ENCODE data around the genes S100A10, LCE2C, SPRR4 and PRR9.

GRCh38 chr1:151472701-151473889, 13.8 kb upstream of the POGZ start:
- PRO-cap: unidirectional peak, plus-strand start at chr1:151473100; bidirectional peak, plus-strand start at chr1:151473480, minus-strand start at chr1:151473323
- RAMPAGE, long total RNA, 5 experiments: no peak in any of the 5 experiments
- RRBS: no CpG with 5 or more reads among the region's 38 CpGs

DNA sequence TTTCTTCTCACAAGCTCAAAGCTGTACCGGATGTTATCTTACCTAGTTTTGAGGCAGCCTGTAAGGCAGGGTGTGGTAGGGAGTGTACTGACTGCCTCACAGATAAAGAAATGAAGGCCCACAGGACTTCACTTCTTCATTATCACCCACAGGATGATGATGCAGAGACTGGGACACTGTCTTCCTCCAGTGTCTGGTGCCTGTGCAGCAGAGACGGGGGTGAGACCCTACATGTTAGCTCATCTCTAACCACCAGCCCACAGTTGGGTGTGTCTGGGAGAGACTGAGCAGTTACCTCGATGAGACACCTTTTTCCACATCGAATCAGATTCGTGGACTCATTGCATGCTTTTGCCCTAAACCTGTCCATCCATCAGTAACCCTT, 28.7 kb downstream of the TUFT1 start:
- PRO-cap: no peak
- RAMPAGE, long total RNA, 5 experiments: no peak in any of the 5 experiments
- RRBS: no CpG with 5 or more reads among the region's 5 CpGs

- PRO-cap: no peak
- RAMPAGE, long total RNA, 5 experiments: start-site peak on the plus strand in 3 of 5 experiments, at chr1:151638544-151639117 at its widest, 11 to 22 reads per replicate
- RRBS: no CpG with 5 or more reads among the region's 9 CpGs
Observed at GRCh38 chr1:151638737-151639140, 26.9 kb downstream of the SNX27 start.

DNA sequence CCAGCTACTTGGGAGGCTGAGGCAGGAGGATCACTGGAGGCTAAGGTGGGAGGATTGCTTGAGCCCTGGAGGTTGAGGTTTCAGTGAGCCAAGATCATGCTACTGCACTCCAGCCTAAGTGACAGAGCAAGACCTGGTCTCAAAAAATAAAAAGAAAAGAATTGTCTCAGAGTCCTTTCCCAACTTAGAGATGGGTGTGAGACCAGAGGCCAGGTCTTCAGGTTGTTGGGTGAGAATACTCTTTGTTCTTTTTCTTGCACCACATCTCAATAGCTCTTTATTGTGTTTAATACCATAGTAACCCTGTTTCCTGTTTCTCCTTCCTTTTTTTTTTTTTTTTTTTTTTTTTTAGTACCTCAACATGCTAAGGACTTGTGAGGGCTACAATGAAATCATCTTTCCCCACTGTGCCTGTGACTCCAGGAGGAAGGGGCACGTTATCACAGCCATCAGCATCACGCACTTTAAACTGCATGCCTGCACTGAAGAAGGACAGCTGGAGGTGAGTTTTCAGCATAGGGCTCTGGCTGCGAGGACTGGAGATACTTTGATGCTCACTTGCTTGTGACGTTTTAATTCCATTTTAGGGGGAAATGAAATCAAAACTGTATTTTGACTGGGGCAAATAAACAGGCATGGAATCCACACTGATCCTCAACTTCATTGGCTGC, 24.4 kb downstream of the CELF3 start:
- PRO-cap: no peak
- RAMPAGE, long total RNA, 5 experiments: start-site peak on the plus strand in 2 of 5 experiments, centred at positions 431 to 471 of the sequence, 10 to 16 reads per replicate
- RRBS: no CpG with 5 or more reads among the region's 4 CpGs

DNA sequence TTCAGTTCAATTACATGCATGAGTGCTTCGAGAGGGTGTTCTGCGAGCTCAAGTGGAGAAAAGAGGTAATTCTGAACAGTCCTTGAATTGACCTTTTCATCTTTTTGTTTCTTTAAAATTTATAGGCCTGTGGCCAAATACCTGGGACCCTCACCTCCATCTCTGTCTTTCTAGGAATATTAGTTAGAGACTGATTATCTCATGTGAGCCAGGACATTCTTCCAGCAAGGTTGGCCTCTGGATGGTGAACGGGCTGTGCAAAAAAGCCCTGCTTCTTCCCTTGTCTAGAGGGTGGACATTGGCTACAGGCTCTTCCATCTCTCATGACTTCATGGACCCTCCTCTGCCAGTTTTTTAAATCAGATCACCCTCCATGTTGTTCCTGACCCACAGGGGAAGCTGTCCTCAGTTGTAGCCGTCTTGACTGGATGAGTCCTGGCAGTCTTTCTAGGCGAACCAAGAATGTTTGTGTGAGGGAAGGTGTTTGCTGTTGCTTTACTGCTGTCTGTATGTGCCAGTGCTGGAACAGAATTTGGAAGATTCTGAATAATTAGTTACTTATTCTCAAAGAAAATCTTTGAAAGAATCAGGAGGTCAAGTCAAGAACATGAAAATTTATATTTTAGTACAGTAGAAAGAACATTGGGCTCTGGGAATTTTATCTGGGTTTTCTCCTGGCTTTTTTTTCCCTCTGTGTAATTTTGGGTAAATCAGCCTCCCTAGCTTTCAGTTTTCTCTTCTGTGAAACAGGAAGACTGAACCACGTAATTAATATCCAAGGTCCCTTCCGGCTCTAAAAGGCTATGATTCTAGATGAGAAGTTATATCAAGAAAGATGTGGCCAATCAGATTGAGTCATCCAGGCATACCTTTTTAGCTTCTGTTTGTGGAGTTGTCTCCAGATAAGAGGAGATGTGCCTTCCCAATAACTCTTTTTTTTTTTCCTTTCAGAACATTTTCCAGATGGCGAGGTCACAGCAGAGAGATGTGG, 22.9 kb downstream of the CELF3 start:
- PRO-cap: no peak
- RAMPAGE, long total RNA, 5 experiments: start-site peak on the plus strand in 1 of 5 experiments, centred at position 243 of the sequence, 9 reads per replicate
- RRBS: no CpG with 5 or more reads among the region's 8 CpGs

DNA sequence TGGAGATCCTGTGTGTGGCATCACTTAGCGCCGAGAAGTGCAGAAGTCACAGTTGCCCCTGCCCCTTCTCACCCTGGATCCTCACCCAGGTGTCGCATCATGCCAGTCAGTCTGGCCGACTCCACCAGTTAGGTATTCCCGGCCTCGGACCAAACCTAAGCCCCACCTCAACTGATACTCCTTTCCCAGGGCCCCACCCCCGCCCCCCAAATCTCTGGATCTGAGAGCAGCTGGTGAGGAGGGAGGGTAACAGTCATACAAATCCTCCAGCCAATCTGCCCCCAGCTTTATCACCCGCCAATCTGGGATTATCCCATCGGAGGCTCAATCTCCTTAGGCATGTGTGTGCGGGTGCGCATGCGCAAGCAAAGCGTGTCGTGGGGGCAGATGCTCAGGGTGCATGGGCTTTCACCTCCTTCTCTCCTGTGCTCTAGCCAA, 5.3 kb downstream of the CELF3 start:
- PRO-cap: no peak
- RAMPAGE, long total RNA, 5 experiments: no peak in any of the 5 experiments
- RRBS: no CpG with 5 or more reads among the region's 14 CpGs

- PRO-cap: bidirectional peak, plus-strand start at chr1:151790830, minus-strand start at chr1:151790529
- RAMPAGE, long total RNA, 5 experiments: no peak in any of the 5 experiments
- RRBS: 3% methylated on average over 2 of the region's 69 CpGs
Observed at GRCh38 chr1:151790613-151791688, 651 bp upstream of the TDRKH start.

- PRO-cap: bidirectional peak, plus-strand start at chr1:151994053, minus-strand start at chr1:151993812; bidirectional peak, plus-strand start at chr1:151994242, minus-strand start at chr1:151994126
- RAMPAGE, long total RNA, 5 experiments: start-site peak on the minus strand in 5 of 5 experiments, at chr1:151993779-151993880 at its widest, 77 to 5,872 reads per replicate
- RRBS: 1% methylated on average over 12 of the region's 65 CpGs
Observed at GRCh38 chr1:151993584-151994201, at the start of gene S100A10. Gene S100A10, minus strand, starts transcription at chr1:151993859.

GRCh38 chr1:152047524-152048488, 11.0 kb upstream of the S100A11 start:
- PRO-cap: unidirectional peak, plus-strand start at chr1:152047604; bidirectional peak, plus-strand start at chr1:152047985, minus-strand start at chr1:152047722; bidirectional peak, plus-strand start at chr1:152048159, minus-strand start at chr1:152048077; bidirectional peak, plus-strand start at chr1:152048311, minus-strand start at chr1:152048286
- RAMPAGE, long total RNA, 5 experiments: no peak in any of the 5 experiments
- RRBS: no CpG with 5 or more reads among the region's 17 CpGs

DNA sequence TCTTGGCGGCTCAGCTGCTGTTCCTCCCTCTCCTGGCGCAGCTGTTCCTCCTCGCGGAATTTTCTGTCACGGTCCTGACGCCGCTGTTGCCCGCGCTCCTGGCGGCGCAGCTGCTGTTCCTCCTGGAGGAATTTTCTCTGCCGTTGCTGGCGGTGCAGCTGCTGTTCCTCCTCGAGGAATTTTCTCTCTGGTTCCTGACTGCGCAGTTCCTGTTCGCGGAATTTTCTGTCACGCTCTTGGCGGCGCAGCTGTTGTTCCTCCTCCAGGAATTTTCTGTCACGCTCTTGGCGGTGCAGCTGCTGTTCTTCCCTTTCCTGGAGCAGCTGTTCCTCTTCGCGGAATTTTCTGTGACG, 6.8 kb downstream of the TCHH start:
- PRO-cap: no peak
- RAMPAGE, long total RNA, 5 experiments: no peak in any of the 5 experiments
- RRBS: no CpG with 5 or more reads among the region's 25 CpGs

DNA sequence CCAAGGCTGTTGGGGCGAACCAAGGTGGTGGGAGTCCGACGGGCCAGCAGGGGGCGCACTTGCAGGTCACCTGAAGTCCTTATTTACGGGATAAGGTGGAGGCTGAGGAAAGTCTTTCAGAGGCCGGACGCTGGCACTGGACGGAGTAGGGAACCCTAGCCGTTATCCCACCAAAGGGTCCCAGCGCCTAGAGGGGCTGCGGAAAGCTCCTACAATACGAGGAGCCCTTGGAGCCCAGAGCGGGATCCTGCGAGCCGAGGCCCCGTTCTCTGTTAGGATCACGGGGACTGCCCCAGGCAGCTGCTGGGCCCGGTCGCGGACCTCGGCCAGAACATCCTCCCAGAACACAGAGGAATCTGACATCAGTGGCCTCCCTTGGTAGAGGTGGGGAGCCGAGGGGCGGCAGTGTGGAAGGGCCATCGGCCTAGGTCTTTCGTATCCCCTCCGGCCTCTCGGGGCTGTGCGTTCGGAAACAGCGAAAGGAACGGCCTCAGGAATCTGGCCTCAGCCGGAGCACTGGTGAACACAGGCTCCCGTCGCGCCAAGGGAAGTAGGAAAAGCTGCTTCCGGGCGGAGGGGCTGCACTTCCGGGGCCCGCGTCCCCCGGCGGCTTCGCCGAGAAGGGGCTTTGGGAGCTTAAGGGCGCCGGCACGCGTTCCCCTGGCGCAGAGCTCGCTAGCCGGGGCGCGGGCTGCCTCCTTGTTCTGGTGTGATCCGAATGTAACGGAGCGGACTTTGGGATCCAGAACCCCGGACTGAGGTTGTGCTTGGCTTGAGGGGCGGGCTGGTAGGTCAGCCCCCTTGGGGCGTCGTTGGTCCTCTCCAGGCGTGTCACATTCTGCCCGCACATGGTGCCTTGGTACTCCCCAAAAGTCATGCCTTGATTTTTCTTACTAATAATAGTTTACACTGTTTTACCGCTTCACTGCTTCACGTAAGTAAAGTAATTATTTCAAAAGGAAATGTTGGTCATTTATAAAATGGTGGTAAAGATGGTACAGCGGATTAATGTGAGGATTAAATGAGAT, 30.0 kb upstream of the RPTN start:
- PRO-cap: unidirectional peak, plus-strand start at position 119 of the sequence
- RAMPAGE, long total RNA, 5 experiments: start-site peak on the plus strand in 2 of 5 experiments, centred at positions 376 to 588 of the sequence, 5 to 34 reads per replicate
- RRBS: 13% methylated on average over 17 of the region's 65 CpGs

GRCh38 chr1:152313234-152313744, 11.8 kb downstream of the FLG start:
- PRO-cap: no peak
- RAMPAGE, long total RNA, 5 experiments: no peak in any of the 5 experiments
- RRBS: 86% methylated on average over 6 of the region's 22 CpGs

GRCh38 chr1:152674994-152675551, at the start of gene LCE2C:
Gene LCE2C, plus strand, starts transcription at chr1:152675279.
- PRO-cap: no peak
- RAMPAGE, long total RNA, 5 experiments: no peak in any of the 5 experiments
- RRBS: no CpG with 5 or more reads among the region's 5 CpGs

DNA sequence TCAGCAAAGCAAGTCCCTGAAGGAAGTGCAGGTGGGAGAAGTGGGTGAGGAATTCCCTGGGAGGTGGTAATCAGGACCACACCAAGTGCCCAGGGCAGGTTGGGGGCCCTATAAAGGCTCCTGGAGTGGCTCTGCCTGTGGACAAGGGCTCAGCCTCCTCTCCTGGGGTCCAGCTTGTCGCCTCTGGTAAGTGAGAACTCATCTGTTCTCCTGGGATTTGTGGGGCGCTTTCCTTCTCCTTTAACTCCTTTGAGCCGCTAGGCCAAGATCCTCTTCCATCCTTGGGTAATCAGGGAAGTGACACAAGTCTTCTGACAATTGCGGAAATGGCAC, at the start of gene SPRR4:
Gene SPRR4 (plus strand): TSS at position 140 of the 333 bp plus-strand sequence.
- PRO-cap: no peak
- RAMPAGE, long total RNA, 5 experiments: no peak in any of the 5 experiments
- RRBS: no CpG with 5 or more reads among the region's 4 CpGs

DNA sequence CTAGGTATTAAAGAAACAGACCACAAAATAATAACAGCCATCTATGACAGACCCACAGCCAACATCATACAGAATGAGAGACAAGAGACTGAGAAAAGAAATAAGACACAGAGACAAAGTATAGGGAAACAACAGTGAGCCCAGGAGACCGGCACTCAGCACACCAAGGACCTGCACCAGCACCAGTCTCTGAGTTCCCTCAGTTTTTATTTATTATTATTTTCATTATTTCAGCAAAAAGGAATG, 6.2 kb downstream of the SPRR2E start:
- PRO-cap: no peak
- RAMPAGE, long total RNA, 5 experiments: no peak in any of the 5 experiments
- RRBS: no CpG with 5 or more reads among the region's 1 CpG

GRCh38 chr1:153217426-153217845, at the start of gene PRR9:
Gene PRR9, plus strand, starts transcription at chr1:153217584.
- PRO-cap: no peak
- RAMPAGE, long total RNA, 5 experiments: no peak in any of the 5 experiments
- RRBS: no CpG with 5 or more reads among the region's 6 CpGs

DNA sequence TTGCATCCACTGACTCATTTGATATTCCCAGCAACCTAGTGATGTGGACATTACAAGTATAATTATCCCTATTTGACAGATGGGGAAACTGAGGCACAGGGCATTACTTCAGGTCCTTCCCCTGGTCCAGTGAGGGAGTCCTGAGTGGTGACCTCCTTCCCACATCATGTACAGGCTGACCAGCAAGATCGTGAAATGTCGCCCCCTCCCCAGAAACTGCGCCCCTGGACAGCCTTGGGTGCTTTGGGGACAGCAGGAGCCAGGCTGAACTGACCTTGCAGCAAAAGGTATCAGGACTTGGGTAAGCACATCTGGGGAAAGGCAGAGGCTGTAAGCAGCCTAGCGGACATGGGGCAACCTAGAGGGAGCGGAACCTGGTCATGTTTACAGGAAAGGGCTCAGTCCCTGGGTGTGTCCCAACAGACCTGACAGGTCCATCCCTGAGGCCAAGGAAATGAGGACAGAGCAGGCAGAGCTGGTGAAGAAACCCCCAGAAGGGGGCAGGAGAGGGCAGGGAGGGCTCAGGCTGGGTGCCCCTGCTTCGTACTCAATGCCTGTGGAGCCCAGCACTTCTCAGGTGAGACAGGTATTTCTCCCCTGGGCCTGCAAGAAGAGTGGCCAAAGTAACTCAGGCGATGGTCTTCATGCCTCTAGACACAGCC, 3.0 kb upstream of the S100A8 start:
- PRO-cap: no peak
- RAMPAGE, long total RNA, 5 experiments: no peak in any of the 5 experiments
- RRBS: no CpG with 5 or more reads among the region's 7 CpGs

DNA sequence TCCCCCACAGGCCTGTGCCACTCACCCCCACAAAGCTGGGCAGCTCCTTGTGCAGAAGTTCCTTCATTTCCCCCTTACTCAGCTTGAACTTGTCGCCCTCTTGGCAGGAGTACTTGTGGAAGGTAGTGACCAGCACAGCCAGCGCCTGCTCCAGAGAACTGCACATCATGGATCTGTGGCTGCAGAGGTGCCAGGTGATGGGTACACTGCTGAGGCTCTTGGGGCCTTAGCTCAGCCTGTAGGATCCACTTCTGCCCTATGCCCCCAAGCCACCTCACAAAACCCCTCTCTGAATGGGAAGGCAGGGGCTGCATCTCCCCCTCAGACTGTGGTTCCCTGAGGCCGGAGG, 2.0 kb downstream of the S100A2 start:
- PRO-cap: no peak
- RAMPAGE, long total RNA, 5 experiments: no peak in any of the 5 experiments
- RRBS: no CpG with 5 or more reads among the region's 3 CpGs

DNA sequence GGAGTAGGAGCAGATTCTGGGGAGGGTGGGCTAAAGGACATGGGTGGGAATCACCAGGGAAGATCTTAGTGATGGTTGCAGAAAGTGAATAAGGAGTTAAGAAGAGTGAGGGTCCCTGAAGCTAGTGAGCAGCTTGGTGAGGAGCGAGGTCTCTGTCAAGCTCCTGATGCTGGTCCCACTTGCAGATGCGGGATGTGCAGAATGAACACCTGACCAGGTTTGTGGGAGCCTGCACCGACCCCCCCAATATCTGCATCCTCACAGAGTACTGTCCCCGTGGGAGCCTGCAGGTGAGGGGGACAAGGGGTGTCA, 7.9 kb downstream of the NPR1 start:
- PRO-cap: no peak
- RAMPAGE, long total RNA, 5 experiments: no peak in any of the 5 experiments
- RRBS: no CpG with 5 or more reads among the region's 4 CpGs

GRCh38 chr1:153774093-153774521, 1.1 kb upstream of the SLC27A3 start:
- PRO-cap: no peak
- RAMPAGE, long total RNA, 5 experiments: no peak in any of the 5 experiments
- RRBS: no CpG with 5 or more reads among the region's 6 CpGs

Measured in stomach (tissue), 7 donors.